AG04449 (cell line): ENCODE results near the genes SH3GL2, HACD4 and IFNA17.

GRCh38 chr9:17578826-17580081 is at the start of gene SH3GL2:
SH3GL2 (plus strand) TSS chr9:17579066.
- RRBS: 4% methylated on average over 36 of the region's 124 CpGs

DNA sequence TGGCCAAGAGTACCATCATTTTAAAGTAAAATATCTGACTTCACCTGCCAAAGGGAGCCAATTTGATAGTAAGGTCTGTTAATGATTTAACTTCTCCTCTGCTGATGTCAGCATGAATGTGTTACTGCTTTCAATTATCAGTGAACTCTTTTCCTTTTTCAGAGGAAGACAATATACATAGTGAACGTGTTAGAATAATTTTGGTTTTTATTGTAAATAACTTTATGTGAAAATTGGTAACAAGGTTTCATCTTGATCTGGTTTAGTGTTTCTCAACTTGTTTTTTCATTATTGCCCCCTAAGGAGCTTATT is 409.7 kb downstream of the SH3GL2 start:
- RRBS: no CpG with 5 or more reads among the region's 1 CpG

DNA sequence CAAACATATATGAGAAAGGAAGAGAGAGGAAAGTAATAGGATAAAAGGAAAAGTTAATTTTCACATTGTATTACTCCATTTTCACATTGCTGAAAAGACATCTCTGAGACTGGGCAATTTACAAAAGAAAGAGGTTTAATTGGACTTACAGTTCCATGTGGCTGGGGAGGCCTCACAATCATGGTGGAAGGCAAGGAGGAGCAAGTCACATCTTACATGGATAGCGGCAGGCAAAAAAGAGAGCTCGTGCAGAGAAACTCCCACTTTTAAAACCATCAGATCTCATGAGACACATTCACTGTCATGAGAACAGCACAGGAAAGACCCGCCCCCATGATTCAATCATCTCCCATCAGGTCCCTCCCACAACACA is 227.9 kb downstream of the ADAMTSL1 start:
- RRBS: no CpG with 5 or more reads among the region's 3 CpGs

- RRBS: no CpG with 5 or more reads among the region's 3 CpGs
Measured at GRCh38 chr9:18785465-18785816, 247.6 kb downstream of the SAXO1 start.

DNA sequence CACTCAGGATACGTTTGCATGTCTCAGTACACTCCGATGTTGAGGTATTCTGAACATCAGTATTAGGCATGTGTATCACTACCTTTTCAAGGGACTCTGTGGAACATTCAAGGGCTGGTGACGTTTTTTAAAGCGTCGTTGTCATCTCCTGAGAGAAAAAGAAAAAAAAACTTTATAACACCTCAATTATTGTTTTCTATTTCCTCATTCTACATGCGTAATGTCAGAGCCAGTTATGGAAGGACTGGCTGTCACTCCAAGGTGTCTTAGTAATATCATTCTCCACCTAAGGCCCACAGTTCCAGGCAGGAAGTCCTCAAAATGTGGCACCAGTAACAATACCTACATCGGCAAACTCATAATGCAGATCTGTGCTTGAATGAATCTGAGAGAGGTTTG is 210.2 kb downstream of the SAXO1 start:
- RRBS: no CpG with 5 or more reads among the region's 7 CpGs

DNA sequence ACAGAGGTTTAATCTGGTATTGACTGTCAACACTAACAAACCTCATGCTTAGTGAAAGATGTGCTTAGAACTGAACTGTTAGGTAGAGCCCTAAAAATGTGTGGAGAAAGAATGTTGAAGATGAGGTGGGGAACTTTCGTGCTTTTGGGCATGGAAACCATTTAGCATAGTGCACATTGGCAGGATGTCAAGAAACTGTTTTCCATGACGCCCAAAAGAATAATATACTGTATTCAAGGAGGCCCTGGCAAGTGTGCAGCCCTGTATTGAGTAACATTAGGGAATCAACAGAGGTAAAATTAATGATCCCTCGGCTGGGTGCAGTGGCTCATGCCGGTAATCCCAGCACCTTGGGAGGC is 20.8 kb upstream of the PLIN2 start:
- RRBS: no CpG with 5 or more reads among the region's 4 CpGs

GRCh38 chr9:19161476-19162140 is 34.3 kb upstream of the PLIN2 start:
- RRBS: no CpG with 5 or more reads among the region's 4 CpGs

DNA sequence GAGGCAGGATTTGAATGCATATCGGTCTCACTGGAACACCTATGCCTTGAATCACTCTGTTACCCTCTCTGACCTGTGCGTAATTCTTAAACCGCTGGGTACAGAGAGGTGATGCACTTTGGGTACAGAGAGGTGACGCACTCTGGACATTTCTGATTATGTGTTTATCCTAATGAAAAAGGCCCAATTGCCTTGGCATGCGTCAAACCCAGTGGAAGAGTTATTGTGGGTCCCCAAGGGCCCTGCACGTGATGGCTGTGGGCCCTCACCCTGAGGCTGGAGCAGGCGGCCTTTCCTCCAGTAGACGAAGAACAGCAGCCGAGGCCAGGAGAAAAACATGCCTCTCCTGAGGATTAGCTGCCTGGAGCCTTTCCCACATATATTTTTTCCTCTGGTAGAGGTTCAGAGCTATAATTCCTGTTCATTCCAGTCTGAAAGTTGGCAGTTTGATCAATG is 22.6 kb downstream of the ACER2 start:
- RRBS: no CpG with 5 or more reads among the region's 9 CpGs

DNA sequence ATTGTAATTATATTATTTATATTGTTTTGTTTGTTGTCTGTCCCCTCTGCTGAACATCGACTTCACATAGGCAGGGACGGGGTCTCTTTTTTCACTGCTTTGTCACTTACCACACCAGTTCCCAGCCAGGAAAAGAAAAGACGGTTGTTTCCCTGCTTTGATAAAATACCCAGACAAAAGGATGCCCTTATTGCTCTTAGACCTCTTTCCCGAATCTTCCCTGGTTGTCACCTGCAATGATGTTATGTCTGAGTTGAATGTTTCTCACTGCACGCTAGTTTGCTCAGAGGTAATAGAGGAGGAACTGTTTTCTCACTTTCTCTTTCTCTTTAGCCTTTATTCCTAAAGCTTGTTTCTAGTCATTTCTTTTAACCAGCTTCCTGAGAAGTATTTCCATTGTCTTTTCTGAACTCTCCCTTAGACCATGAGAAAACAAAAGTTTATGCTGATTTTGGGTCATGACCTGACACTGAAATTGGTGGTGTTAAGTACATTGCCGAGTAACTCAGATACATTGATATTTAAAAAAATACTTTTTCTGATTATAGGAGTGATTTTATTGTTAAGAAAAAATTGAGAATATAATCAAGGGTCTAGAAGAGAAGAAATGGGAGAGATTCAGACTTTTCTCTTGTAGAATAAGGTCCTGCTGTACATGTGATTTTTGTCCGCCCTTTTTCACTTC is 33.0 kb downstream of the ACER2 start:
- RRBS: no CpG with 5 or more reads among the region's 7 CpGs

DNA sequence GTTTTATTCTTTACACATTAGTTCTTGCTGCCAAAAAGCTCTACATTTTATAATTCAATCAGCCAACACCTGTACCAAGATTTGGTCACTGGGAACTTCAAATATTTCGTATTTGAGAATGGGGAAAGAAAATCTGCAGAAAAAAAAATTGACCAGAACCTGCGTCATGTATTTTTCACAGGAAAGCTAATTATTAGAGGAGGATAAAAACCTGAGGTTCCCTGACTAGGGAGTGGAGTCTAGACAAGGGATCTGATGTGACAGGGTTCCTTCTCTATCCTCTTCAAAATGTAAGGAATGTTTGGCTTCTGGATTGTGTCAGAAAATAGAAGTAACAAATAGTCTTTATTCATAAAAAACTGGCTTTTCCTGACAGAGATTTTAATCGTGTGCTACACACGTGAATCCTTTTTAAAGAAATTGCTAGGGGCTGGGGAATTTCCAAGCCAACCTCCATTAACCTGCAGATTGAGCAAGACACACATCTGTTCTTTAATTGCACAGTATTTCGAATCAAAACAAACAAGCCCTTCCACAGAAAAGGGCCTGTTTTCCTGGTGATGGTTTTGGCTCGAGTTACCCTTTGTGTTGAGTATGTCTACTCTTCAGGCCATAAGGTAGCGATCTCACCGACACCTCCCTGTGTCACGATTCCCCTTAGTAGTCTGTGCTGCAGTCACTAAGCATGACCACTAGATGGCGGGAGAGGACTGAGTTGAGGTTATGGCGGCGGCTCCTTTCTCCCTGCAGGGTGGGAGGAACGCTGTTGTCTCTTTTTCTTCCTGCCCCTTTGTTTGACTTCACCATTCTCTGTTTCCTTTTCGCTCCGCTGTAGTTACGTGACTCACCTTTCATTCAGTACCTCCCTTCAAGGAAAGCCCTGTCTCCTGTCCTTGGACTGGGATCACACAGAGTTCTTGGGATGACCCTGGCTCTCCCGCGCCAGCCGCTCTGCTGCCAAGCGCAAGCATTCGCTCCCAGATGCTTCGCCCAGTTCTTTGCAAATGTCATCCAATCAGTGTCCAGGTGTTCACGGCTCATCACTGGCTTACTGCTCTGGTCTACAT is 137.0 kb upstream of the SLC24A2 start:
- RRBS: no CpG with 5 or more reads among the region's 23 CpGs

- RRBS: no CpG with 5 or more reads among the region's 4 CpGs
Measured at GRCh38 chr9:20615661-20616489, 6.4 kb downstream of the MLLT3 start.

GRCh38 chr9:20618052-20618832 is 4.1 kb downstream of the MLLT3 start:
- RRBS: no CpG with 5 or more reads among the region's 2 CpGs

DNA sequence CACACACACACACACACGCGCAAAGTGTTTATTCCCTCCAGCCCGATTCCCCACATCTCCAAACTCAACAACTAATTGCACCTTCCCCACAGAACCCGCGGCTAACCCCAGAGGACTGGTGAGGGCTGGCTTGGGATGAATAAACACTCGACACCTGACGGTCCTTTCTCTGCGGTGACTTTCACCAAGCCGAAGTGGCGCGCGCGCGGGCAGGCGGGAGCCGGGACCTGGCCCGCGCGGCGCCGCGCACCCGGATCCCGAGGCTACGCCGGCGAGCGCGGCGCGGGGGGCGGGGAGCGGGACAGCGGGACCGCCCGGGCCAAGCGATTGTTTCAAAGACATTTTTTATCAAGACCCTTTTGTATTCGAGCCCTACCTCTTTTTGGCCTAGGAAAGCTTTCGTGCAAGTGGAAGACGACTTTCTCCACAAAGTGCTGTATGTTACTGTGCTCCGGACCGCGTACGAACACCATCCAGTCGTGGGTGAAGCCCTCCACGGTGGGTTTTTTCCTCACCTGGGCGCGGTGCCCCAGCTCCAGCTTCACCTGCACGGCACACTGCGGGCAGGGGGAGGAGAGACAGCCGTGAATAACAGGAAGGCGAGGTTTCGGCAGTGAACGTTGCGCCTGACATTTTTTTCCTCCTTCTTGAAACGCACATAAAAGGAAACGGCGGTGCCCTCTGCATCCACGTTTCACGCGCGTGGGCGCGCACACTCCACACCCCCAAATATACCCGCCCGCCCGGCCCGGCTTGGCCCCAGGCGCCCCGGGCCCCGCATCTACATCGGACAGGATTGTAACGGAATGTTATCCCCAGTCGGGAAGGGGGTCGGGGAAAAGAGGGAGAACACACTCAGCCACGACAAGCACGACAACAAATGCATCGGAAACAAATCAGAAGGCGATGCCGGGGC is 1.8 kb downstream of the MLLT3 start:
- RRBS: 3% methylated on average over 11 of the region's 80 CpGs

DNA sequence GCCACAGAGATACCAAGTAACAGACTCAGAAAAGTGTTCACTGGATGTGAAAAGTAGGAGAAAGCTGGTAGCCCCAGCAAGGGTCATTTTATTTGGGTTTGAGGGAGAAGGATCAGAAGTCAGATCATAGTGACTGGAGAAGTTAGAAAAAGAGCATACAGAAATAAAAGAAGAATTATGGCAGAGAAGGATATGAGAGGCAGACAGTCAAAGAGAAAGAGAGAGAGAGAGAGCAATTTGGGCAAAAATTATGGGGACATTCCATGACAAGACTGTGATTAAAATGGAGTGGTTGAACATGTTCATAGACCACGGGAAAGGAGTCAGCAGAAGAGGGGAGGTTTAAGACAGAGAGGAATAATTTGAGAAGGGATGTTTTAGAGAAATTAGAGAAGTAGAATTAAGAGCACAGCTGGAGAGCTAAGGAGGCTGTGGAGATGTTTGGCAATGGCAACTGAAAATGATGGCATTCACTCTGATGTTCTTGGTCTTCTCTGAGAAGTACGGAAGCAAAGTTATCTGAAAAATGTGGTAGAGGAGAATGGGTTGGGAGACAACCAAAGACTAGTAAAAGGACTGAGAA is 23.3 kb upstream of the FOCAD start:
- RRBS: no CpG with 5 or more reads among the region's 2 CpGs

DNA sequence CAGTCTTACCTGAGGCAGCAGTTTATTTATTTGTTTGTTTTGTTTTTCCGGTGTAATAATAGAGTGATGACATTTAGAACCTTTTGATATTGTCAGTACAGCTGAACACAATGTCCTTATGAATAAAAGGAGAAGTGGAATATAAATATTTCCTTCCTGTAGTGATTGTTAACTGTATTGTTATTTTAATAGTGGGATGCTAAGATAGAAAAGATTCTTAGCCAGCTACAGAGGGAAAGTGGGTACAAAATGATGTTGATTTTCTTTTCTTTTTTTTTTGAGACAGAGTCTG is 34.7 kb downstream of the FOCAD start:
- RRBS: no CpG with 5 or more reads among the region's 1 CpG

- RRBS: 33% methylated on average over 3 of the region's 52 CpGs
Measured at GRCh38 chr9:21030976-21031920, at the start of gene HACD4. HACD4 (minus strand) TSS chr9:21031640.

- RRBS: no CpG with 5 or more reads among the region's 2 CpGs
Measured at GRCh38 chr9:21228007-21228460, at the start of gene IFNA17. IFNA17 (minus strand) TSS chr9:21228222.

GRCh38 chr9:21526943-21527878 is 45.1 kb upstream of the IFNE start:
- RRBS: no CpG with 5 or more reads among the region's 2 CpGs

DNA sequence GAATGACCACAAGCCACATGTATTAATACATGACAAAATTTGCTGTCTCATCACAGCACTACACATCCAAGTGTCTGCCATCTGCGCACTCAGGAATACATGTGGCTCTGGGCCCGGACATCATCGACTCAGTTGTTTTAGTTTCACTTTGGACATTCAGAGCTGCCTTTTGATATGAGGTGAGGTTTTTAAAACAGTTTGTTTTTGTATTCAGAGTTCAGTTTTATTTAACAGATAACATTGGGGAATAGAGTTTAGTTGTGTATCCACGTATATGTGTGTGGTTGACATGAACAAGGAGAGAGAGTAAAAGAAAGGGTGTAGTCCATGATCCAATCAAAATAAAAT is 114.1 kb upstream of the MTAP start:
- RRBS: no CpG with 5 or more reads among the region's 4 CpGs

DNA sequence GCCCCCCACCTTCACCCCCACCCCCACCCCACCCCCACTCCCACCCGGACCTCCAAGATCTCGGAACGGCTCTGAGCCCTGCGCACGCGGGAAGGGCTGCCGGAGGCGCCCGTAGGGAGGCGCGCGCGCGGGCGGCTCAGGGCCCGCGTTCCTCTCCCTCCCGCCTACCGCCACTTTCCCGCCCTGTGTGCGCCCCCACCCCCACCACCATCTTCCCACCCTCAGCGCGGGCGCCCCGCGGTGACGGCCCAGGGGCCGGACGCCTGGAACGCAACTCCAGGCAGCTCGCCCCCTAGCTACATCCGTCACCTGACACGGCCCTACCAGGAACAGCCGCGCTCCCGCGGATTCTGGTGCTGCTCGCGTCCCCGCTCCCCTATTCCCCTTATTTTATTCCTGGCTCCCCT is 14.6 kb downstream of the CDKN2B start:
- RRBS: 2% methylated on average over 7 of the region's 40 CpGs